Mesenchymal stem cell of the bone marrow (primary cell): ENCODE measurements around a stretch of chr12.

DNA sequence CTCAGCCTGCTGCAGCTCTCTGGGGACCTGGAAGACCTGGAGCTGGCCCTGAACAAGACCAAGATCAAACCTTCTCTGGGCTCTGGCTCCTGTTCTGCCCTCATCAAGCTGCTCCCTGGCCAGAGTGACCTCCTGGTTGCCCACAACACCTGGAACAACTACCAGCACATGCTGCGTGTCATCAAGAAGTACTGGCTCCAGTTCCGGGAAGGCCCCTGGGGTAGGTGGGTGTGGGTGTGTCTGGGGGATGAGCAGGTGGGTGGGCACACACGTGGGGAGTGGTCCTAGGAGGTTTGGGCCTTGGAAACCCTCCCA lies 16.4 kb downstream of the PLBD2 start:
- CAGE, long polyA plus RNA = no peak

DNA sequence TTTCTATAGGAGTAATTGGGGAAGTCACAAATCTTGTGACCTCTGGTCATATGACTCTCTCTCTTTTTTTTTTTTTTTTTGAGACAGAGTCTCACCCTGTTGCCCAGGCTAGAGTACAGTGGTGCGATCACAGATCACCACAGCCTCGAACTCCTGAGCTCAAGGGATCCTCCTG lies 5.8 kb upstream of the SDSL start:
- CAGE, long polyA plus RNA = no peak

- CAGE, long polyA plus RNA = no peak
Measured at GRCh38 chr12:113853358-113853962, 112.7 kb downstream of the RBM19 start.

DNA sequence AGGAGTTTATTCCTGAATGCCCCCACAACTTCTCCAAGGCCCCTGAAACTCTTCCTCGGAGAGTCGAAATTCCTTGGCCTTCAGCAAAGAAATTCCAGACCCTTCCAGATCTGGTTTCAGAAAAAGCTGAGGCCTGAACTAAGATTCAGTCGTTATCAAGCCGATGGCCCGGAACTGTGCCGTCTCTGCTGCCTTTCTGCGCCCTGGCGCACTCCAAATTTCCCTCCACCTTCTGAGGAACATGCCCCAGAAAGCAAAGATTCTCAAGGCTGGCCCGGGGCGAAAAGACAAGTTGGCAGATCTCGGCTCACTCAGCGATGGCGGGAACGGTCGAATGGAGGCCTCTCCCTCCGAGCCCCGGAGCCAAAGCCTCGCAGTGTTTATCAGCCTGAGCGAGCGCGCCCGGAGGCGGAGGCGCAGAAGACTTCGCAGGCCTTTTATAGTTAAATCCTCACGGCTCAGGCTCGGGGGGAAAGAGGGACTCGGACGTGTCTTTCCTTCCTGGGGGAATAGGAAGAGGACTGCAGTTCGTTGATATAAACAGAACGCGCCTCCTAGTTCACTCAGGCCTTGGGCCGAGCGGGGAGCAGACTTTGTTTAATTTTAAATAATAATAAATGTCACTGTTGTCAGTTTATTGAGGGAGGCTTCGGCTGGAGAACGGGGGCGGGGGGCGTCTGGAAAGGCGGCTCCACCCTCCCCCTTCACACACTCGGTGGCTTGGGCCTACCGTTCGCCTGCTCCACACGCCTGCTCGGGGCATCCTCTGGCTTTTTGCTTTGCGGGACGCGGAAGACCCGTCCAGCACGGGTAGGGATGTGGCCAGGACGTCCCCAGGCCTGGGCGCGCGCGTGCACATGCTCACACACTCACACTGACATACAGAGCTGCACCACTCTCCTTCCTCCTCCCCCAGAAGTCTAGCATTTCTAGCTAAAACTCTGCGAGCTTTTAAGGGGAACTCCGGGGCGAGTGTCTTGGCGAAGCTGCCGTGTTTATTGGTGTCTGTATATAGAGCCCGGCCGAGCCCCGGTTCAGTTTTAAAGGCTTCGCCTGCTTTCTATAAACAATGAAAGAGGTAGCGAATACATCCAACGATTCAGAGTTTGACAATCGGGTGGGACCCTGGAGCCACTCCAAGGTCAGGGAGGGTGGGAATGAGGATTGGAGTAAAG lies 5.3 kb downstream of the TBX5 start:
- CAGE, long polyA plus RNA = no peak

- CAGE, long polyA plus RNA = no peak
Measured at GRCh38 chr12:114480714-114481139, 74.8 kb upstream of the TBX5 start.

GRCh38 chr12:114664957-114665264 lies 19.1 kb downstream of the TBX3 start:
- CAGE, long polyA plus RNA = no peak

GRCh38 chr12:114668126-114668637 lies 15.8 kb downstream of the TBX3 start:
- CAGE, long polyA plus RNA = no peak

GRCh38 chr12:114671519-114672591 lies 12.1 kb downstream of the TBX3 start:
- CAGE, long polyA plus RNA = no peak

DNA sequence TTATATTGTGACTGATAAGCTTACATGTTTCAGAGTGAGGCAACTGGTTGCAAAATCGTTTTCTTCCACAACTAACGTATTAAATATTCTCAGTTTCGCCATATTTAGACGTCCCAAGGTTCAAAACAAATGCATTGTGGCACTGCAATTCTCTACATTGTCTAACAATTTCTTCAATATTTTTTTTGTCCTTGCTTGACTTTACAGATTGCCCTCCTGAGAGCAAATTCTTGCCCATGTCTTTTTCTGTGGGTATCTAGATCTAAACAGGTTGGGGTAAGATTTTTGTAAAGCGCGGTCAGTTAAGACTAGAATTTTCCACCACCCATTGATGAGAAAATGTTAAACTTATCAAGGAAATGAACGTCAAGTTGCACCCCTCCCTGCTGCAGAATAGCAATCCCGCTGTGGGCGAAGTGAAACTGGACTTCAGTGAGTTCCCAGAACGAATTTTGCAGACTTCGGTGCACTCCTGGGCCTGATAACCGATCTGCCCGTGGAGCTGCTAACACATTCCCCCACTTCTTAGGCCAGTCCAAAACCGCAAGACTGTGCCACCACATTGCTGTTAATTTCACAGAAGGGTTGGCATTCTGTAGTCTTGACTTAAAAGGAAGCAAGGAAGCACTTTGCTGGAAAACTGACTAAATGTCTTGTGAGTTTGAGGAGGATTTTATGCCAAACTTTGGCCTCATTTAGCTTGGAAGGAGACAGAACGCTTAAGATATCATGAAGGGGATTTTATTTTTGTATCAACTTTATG lies 2.5 kb downstream of the TBX3 start:
- CAGE, long polyA plus RNA = no peak

GRCh38 chr12:114685862-114686368 lies 1.9 kb upstream of the TBX3 start:
- CAGE, long polyA plus RNA = no peak

DNA sequence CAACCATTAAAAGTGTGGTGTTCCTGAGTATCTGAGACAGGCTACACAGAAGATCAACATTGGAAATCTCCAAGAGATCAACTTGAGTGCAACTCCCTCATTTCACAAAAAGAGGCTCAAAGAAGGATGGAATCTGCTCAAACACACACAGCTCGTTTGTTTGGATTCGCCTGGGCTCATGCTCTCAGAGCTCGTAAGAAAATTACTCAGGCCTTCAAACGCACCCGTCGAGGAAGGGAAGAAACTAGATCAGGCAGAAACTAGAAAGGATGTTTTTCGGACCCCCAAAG lies 128.8 kb upstream of the TBX3 start:
- CAGE, long polyA plus RNA = no peak

DNA sequence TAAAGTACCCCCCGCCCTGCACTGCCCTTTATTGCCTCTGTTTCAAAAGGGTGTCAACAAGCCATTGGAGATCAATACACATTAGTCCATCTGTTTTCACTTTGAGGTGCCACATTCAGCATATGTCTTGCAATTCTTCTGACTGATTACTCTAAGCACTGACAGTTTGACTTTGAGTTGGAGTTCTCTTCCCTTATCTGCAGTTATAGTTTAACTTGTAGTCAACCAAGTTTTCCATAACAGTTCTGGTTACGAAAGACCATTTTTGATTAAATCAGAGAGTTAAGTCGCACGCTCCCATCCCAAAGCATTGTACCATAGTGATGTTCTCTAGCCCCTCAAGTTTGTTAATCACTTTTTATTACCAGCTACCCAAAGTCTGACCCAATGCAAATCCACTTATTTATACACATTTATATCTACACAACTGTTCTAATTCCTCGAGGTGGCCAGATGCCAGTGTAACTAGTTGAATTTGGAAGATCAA lies 260.8 kb upstream of the TBX3 start:
- CAGE, long polyA plus RNA = no peak

DNA sequence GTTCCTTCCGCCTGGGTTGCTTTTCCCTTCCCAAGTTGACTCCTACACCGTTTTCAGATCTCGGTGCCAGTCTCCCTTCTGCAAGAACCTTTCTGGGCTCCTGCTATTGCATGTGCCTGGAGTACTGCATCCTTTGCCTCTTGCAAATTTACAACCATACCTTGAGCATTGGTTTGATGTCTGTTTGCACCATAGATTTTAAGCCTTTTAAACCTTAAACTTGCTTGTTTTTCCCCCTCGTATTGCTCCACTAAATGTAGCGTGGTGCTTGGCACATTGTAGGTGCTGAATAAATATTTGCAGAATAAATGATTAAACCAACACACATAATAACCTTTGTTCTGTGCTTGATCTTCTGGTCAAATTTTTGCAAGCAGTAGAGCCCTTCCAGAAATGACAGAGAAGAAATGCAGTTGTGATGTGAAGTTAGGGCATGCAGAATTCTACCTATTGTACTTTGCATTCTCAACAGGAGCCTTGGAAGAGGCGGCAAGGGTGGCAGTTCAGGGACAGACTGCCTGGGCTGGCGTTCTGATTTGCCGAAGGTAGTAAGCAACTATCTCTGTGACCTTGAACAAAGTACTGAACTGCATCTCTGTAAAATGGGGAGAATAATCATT lies 394.3 kb upstream of the TBX3 start:
- CAGE, long polyA plus RNA = no peak

DNA sequence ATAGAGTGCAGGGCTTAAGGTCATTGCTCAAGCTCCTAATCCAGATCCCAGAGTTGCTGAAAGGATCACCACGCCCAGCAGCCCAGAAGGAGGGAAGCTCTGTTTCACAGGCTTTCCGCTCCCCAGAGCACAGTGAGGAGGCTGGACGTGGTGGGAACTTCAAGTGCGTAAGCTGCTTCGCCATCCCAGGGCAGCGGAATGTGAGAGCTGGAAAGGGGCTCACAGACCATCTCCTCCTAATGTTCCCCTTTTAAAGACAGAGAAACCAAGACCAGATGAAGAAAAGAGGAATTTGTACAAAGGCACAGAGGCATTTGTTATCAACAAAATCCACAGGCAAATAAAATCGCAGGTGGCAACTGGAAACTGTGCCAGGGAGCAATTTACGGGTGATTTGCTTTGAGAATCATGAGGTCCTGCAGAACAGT lies 651.7 kb upstream of the TBX3 start:
- CAGE, long polyA plus RNA = no peak

GRCh38 chr12:115504271-115505114 lies 773.0 kb downstream of the MED13L start:
- CAGE, long polyA plus RNA = no peak

GRCh38 chr12:115758749-115759448 lies 518.6 kb downstream of the MED13L start:
- CAGE, long polyA plus RNA = no peak

DNA sequence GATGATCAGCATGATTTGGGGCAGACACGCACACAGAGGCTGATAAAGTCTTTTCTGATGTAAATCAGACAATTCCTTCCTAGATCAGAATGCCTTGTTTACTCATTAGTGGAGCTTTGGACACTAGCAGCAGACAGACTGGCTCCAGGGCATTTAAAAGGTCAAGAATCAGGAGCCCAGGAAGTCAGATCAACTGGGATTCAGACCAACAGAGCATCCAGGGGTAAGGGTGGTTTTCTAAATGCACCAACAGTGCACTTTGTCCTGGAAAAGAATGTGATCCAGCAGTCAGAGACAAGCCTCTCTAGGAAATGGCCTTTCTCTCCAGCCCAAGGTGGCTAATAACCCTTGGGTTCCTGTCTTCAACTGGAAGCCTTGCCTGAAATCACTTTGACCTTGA lies 405.3 kb downstream of the MED13L start:
- CAGE, long polyA plus RNA = no peak

- CAGE, long polyA plus RNA = no peak
Measured at GRCh38 chr12:115891665-115892306, 385.7 kb downstream of the MED13L start.

DNA sequence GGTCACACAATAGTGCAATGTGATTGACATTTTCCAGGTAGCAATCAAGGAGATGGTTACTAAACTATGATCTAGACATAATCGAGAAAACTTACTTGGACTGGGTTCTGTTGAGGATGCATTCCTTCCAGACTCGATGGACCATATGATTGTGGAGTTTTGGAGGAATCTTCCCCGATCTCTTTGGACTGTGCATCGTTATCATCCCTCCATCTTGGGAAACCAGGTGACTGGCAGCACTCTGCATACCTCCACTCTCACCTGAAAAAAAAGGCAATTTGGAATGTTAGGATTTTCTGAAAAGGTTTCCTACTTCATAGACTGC lies 262.5 kb downstream of the MED13L start:
- CAGE, long polyA plus RNA = no peak

GRCh38 chr12:116060734-116061371 lies 216.6 kb downstream of the MED13L start:
- CAGE, long polyA plus RNA = no peak